RPMI7951 (cell line): ENCODE measurements around the gene ZNF821.

- RAMPAGE, long total RNA, result no peak
Observed at GRCh38 chr16:71593240-71593515, 16.3 kb upstream of the TAT start.

GRCh38 chr16:71627526-71628267 lies 1.7 kb downstream of the MARVELD3 start:
- RAMPAGE, long total RNA, result no peak

GRCh38 chr16:71845303-71845638 lies 505 bp upstream of the ATXN1L start:
- RAMPAGE, long total RNA, result no peak

GRCh38 chr16:71883692-71884500 lies at the start of gene ZNF821:
Gene ZNF821 (minus strand): TSS chr16:71884182.
- RAMPAGE, long total RNA, result no peak

DNA sequence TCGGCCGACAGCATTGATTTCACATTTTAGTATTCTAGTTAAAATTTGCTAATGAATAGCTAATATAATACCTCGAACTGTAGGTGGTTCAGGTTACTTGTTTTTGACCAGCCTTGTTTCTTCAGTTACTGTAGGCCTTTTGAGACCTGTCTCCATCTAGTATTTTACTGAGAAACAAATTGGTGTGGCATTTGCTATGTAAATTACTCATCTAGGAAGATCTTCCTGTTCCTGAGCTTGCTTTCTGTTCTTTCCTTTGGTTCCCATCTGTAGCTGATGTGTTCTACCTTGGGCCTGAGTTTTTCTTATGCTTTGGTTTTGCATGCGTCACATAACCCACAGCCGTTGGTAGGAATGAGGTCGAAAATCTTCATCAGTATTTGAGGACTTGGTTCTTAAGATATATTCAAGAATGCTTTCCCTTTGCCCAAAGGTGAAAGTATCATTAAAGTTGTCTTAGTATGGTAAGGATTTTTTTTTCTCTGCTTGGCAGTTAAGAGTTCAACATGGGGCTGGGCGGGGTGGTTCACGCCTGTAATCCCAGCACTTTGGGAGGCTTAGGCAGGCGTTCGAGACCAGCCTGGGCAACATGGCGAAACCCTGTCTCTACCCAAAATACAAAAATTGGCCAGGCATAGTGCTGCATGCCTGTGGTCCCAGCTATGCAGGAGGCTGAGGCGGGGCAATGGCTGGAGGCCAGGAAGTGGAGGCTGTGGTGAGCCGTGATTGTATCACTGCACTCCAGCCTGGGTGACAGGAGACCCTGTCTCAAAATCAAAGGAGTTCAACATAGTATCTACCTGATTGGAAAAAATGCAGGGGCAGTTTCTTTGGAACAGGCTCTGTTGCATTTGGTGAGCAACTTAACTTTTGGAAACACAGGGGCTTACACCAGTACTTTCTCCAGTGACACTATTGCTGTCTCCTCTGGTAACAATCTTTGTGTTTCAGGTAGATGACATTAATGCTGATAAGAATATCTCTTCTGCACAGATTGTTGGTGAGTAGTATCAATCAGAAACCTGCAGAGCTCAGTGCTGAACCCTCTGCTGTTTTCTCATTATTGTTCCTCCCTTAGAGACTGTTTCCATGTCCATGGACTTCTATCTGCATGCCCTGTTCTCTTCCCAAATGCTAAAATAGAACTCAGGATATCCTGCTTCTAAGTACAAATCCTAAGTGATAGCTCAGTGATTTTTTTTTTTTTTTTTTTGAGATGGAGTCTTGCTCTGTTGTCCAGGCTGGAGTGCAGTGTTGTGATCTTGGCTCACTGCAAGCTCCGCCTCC lies 28.9 kb downstream of the IST1 start:
- RAMPAGE, long total RNA, result no peak

DNA sequence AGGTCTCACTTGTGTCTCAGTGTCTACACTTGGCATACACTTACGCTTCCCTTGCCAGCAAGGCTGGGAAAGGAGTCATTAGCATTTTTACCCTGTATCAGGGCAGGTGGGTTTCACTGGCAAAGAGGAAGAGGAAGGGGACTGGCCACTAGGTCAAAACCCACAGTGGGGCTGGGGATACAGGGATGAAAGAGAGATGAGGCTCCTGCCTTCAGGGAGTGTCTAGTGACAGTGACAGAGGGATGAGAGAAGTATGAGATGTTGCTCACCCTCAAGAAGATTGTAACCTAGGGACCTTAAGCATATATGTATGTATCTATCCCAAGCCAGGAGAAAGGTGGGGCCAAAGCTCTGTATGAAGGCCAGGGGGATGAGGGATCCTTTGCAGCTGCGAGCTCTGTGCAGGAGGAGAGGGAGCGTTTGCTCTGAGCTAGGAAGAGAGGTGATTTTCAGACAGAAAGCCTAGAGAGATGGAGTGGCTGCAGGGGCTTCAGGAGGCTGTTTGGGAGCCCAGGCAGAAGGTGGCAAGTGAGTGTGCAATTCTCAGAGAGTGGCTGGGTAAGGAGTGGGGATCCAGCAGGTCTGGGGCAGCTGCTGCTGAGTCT lies 7.7 kb downstream of the DHODH start:
- RAMPAGE, long total RNA, result no peak

DNA sequence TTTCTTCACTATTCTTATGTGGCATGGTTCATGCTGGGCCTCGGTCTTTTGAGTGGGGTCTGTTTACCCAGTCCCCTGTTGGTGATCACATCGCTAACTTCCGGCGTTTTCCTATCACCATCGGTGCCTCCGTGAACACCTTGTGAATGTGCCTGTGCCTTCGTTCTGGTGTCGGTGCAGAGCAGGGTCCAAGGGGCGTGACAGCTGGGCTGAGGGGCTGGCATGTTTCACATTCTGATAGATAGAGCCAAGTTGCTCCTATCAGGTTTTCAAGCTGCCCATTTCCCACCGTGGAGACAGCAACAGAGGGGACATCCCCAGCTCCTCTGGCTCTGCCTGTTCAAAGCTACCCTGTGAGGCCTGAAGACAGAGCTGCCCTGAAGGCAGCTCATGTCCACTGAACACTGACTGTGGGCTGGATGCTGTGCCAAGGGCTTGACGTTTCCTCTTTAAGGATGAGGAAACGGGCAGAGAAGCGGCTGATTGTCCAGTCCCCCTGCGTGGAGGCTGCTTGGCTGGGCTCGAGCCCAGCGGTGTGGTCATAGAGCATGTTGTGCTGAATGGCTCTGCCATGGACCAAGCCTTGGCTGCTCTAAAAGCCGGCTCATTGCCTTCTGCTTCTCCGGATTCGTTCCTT lies 17.0 kb downstream of the DHODH start:
- RAMPAGE, long total RNA, result no peak

DNA sequence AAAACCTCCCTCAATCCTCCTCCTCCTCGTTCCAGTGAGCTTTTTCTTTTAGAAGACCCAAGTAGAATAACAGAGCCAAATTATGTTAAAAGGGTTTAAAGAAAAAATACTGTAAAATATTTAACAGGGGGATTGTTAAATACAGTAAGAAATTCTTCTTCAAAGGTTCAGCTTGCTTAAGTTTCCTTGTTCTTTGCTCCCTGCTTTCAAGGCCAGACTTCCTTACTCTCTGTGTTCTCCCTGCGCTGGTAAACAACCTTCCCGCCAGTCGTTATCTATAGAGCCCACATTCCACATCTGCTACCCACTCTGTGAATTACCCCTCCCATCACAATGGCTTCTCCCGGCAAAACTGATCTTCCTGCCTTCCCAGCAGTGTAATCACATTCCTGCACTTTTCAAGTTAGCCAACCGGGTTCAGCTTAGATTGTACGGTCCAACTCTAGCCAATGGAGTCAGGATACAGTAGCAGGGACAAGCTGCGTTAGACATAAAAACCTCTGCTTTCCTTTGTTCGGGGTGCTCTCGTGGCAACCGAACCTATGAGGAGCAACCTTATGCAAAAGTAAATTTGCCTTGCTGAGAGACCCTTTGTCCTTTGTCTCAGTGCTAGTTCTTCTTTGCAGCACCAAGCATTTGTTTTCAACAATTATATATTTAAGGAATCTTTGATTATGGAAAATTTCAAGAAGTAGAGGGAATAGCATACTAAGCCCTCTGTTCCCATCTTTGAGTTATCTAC lies 9.9 kb downstream of the HPR start:
- RAMPAGE, long total RNA, result no peak

DNA sequence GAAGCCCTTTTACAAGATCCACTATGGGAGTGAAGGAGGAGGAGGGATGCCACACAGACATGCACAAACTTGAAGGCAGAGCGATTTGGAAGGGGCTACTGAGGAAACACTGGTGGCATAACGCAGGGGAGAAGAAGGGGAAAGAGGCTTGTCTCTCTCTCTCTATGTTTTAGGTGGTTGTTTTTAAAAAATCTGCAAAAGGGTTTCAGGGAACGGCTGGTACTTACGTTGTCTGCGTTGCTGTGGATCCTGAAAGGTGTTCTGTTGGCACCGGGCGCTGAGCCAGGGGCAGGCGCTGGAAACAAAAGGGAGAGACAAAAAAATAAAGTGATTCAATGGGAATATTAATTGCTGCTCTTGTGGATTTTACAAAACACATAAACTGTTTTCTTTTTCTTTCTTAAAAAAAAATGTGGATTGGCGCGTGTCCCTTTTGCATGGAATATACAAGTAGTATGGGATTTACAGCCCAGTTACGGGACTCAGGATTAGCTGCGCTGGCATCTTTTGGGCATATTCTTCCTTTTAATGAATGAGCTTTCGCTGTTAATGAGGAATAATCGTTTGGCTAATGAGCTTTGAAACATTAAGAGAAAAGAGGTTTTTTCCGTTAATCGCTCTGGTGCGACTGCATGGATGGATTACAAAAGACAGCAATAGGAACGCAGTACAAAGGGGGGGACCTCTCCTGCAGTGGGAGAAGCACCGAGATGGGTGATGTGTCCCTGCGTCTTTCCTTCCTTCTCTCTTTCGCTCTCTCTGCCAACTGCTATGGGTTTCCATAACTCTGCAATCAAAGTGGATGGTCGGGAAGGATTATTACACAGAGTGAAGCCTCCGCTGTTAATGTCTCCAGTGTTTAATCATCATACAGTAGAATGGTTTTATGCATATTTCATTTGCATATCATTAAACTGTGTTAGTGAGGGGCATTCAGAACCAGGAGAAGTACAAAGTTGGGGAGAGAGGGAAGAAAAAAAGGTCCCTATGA lies 255.5 kb upstream of the PMFBP1 start:
- RAMPAGE, long total RNA, result no peak

GRCh38 chr16:72796209-72796684 lies 251.7 kb downstream of the ZFHX3 start:
- RAMPAGE, long total RNA, result no peak

DNA sequence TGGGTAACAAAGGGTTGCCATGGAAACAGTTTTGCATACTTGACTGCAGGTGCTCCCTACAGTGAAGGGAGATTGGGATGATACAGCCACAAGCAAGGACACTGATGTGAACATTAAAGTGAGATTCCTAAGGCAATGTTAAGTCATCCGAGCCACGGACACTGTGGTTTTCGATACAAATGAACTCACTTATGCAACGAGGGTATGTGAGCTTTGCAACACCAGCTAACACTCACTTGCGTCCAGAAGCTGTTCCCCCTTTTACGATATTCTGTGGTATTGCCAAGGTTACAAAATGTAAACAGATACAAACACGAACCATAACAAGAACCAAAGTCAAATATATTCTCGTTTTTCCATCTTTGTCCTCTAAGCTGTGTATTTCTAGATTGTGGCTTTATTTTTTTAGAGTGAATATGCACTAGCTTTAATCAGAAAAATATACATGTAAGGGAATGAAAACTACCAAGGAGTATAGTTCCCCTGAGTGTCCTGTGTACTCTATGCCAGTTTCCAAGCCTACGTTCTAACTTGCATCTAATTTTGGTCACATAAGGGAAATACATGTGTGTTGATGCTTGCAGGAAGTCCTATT lies 116.2 kb downstream of the ZFHX3 start:
- RAMPAGE, long total RNA, result no peak

GRCh38 chr16:72938625-72939168 lies 109.2 kb downstream of the ZFHX3 start:
- RAMPAGE, long total RNA, result no peak

GRCh38 chr16:72957517-72958010 lies 90.4 kb downstream of the ZFHX3 start:
- RAMPAGE, long total RNA, result no peak

GRCh38 chr16:72958262-72959298 lies 89.3 kb downstream of the ZFHX3 start:
- RAMPAGE, long total RNA, result no peak

DNA sequence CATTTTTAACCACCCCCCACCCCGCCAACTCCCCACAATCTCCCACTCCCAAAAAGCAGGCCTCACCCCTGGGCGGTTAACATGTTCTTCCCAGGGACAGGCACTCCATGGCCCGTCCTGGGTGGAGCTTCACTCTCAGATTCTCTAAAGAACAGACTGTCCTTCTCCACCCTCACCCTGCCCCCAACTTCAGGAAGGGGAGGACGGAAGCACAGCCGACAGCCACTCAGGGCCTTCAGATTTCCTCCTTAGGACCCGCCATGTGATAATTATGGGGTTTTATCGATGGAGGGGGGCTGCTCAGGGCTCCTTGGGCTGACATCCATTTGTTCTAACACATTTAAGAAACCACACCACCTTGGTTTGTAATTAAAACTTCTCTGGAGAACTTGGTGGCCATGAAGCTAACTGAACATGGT lies 61.9 kb downstream of the ZFHX3 start:
- RAMPAGE, long total RNA, result no peak

GRCh38 chr16:72987943-72988950 lies 59.7 kb downstream of the ZFHX3 start:
- RAMPAGE, long total RNA, result no peak

GRCh38 chr16:73027577-73028011 lies 20.3 kb downstream of the ZFHX3 start:
- RAMPAGE, long total RNA, result no peak

DNA sequence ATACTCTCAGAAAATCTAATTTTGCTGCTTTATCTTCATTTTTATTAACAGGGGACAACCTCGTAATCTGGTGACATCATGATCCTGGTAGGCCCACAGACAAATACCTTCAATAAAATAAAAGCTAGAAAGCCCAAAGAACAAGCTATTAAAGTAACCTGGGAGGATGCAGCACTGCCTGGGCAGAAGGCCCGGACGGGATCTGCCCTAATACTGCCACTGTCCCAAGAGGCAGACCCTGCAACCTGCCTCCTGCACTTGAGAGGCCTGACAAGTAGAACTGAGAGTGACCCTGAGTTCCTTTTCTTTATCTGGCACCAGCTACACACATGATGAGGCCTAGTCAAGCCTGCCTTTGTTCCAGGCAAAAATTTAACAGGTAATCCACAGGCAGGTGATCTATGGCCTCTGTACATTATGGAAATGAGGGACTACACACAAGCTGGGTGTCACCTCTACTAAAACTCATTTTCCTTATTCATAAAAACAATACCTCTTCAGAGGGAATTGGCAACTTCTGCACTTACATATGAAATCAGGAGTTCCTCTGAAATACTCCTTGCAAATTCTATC lies 2.2 kb upstream of the ZFHX3 start:
- RAMPAGE, long total RNA, result no peak

GRCh38 chr16:73093418-73093735 lies 45.4 kb upstream of the ZFHX3 start:
- RAMPAGE, long total RNA, result no peak

GRCh38 chr16:73153958-73154678 lies 106.2 kb upstream of the ZFHX3 start:
- RAMPAGE, long total RNA, result no peak